ENCODE data around the gene CLASP1.

- RAMPAGE, long total RNA, result no peak
- RRBS, result 32% methylated on average over 10 of the region's 32 CpGs
PRO-cap:
- standard, result no peak
- CoPRO, capped RNA only, 2 experiments, result no peak in any of the 2 experiments
- CoPRO, capped and uncapped RNA, 2 experiments, result no peak in any of the 2 experiments
- CoPRO, uncapped RNA only, 2 experiments, result no peak in any of the 2 experiments
CAGE:
- cytosol, long polyA plus RNA, result no peak
- long polyA plus RNA, result no peak
- nucleolus, long total RNA, result no peak
- nucleus, long polyA plus RNA, result no peak
Measured at GRCh38 chr2:120465515-120466603, 119.9 kb downstream of the INHBB start.

GRCh38 chr2:120499951-120500626 is 154.2 kb downstream of the INHBB start:
- RAMPAGE, long total RNA, result no peak
- RRBS, result no CpG with 5 or more reads among the region's 11 CpGs
PRO-cap:
- standard, result no peak
- CoPRO, capped RNA only, 2 experiments, result no peak in any of the 2 experiments
- CoPRO, capped and uncapped RNA, 2 experiments, result no peak in any of the 2 experiments
- CoPRO, uncapped RNA only, 2 experiments, result no peak in any of the 2 experiments
CAGE:
- cytosol, long polyA plus RNA, result no peak
- long polyA plus RNA, result no peak
- nucleolus, long total RNA, result no peak
- nucleus, long polyA plus RNA, result no peak

- RAMPAGE, long total RNA, result no peak
- RRBS, result no CpG with 5 or more reads among the region's 30 CpGs
PRO-cap:
- standard, result no peak
- CoPRO, capped RNA only, 2 experiments, result no peak in any of the 2 experiments
- CoPRO, capped and uncapped RNA, 2 experiments, result no peak in any of the 2 experiments
- CoPRO, uncapped RNA only, 2 experiments, result no peak in any of the 2 experiments
CAGE:
- cytosol, long polyA plus RNA, result no peak
- long polyA plus RNA, result no peak
- nucleolus, long total RNA, result no peak
- nucleus, long polyA plus RNA, result no peak
Measured at GRCh38 chr2:120503585-120504578, 157.9 kb downstream of the INHBB start.

DNA sequence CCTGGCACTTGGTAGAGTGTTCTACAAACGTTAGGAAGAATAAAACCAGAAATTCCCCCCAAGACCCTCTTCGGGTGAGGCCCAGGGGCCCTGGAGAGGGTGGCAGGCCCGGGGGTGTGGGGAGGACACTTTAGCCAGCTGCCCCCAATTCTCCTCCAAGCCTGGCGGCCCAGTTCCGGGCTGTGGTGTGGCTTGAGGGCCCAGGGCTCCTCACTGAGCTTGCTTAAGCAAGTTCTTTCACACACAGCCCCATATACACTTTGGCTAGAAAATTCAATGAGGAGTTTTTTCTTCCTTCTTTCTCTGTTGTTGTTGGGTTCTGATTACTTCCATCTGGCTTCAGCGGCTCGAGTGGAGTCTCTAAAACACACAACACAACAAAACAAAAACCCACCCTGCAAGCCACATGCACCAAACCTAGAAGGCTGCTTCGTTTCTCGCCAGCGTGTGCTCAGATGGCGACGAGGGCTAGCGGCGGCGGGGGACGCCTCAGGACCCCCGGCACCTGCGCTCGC is 760 bp upstream of the GLI2 start:
- RAMPAGE, long total RNA, result no peak
- RRBS, result 5% methylated on average over 6 of the region's 19 CpGs
PRO-cap:
- standard, result no peak
- CoPRO, capped RNA only, 2 experiments, result no peak in any of the 2 experiments
- CoPRO, capped and uncapped RNA, 2 experiments, result no peak in any of the 2 experiments
- CoPRO, uncapped RNA only, 2 experiments, result no peak in any of the 2 experiments
CAGE:
- cytosol, long polyA plus RNA, result no peak
- long polyA plus RNA, result no peak
- nucleolus, long total RNA, result no peak
- nucleus, long polyA plus RNA, result no peak

GRCh38 chr2:120738706-120739036 is 3.0 kb downstream of the GLI2 start:
- RAMPAGE, long total RNA, result no peak
- RRBS, result no CpG with 5 or more reads among the region's 7 CpGs
PRO-cap:
- standard, result no peak
- CoPRO, capped RNA only, 2 experiments, result no peak in any of the 2 experiments
- CoPRO, capped and uncapped RNA, 2 experiments, result no peak in any of the 2 experiments
- CoPRO, uncapped RNA only, 2 experiments, result no peak in any of the 2 experiments
CAGE:
- cytosol, long polyA plus RNA, result no peak
- long polyA plus RNA, result no peak
- nucleolus, long total RNA, result no peak
- nucleus, long polyA plus RNA, result no peak

DNA sequence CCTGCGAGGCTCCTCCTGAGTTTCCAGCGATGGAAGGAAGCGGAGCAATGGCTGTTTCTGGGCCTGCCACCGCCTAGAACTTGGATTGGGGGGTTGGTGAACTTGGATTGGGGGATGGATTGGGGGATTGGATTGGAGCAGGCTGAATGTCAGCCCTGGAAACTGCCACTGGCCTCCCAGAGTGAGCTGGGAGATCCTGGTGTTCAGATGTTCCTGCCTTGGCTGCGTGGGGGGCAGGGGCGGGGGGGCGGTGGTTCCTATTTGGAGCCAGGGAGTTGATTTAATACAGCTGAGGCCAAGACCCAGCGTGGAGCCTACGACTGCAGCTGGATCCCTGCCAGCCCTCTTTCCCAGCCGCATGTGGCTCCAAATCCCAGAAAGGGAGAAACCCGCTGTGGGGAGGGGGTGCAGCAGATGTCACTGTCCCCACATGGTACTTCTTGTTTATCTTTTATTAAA is 111.9 kb downstream of the GLI2 start:
- RAMPAGE, long total RNA, result no peak
- RRBS, result no CpG with 5 or more reads among the region's 11 CpGs
PRO-cap:
- standard, result no peak
- CoPRO, capped RNA only, 2 experiments, result no peak in any of the 2 experiments
- CoPRO, capped and uncapped RNA, 2 experiments, result no peak in any of the 2 experiments
- CoPRO, uncapped RNA only, 2 experiments, result no peak in any of the 2 experiments
CAGE:
- cytosol, long polyA plus RNA, result no peak
- long polyA plus RNA, result no peak
- nucleolus, long total RNA, result no peak
- nucleus, long polyA plus RNA, result no peak

- RAMPAGE, long total RNA, result no peak
- RRBS, result no CpG with 5 or more reads among the region's 22 CpGs
PRO-cap:
- standard, result no peak
- CoPRO, capped RNA only, 2 experiments, result no peak in any of the 2 experiments
- CoPRO, capped and uncapped RNA, 2 experiments, result no peak in any of the 2 experiments
- CoPRO, uncapped RNA only, 2 experiments, result no peak in any of the 2 experiments
CAGE:
- cytosol, long polyA plus RNA, result no peak
- long polyA plus RNA, result no peak
- nucleolus, long total RNA, result no peak
- nucleus, long polyA plus RNA, result no peak
Measured at GRCh38 chr2:120914561-120915559, 179.2 kb downstream of the GLI2 start.

DNA sequence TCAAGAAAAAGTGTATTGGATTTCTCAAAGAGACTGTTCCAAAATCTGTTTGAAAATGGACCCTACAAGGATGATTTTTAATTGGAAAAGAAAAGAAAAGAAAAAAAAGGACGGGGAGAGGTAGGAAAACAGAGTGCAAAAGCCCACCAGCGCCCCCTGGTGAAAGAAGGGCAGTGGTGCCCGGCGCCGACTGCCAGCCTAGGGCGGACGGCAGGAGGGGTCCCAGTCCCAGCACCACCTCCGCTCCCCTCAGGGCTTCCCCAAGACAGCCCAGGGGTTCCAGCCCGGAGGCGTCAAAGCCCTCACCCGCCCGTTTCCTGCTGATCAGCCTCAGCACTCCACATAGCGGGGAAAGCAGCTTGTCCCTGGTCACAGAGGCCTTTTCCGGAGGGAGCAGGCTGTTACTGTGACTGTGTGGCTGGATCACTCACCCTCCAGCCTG is 214.0 kb downstream of the TFCP2L1 start:
- RAMPAGE, long total RNA, result no peak
- RRBS, result 20% methylated on average over 5 of the region's 14 CpGs
PRO-cap:
- standard, result no peak
- CoPRO, capped RNA only, 2 experiments, result no peak in any of the 2 experiments
- CoPRO, capped and uncapped RNA, 2 experiments, result no peak in any of the 2 experiments
- CoPRO, uncapped RNA only, 2 experiments, result no peak in any of the 2 experiments
CAGE:
- cytosol, long polyA plus RNA, result no peak
- long polyA plus RNA, result no peak
- nucleolus, long total RNA, result no peak
- nucleus, long polyA plus RNA, result no peak

DNA sequence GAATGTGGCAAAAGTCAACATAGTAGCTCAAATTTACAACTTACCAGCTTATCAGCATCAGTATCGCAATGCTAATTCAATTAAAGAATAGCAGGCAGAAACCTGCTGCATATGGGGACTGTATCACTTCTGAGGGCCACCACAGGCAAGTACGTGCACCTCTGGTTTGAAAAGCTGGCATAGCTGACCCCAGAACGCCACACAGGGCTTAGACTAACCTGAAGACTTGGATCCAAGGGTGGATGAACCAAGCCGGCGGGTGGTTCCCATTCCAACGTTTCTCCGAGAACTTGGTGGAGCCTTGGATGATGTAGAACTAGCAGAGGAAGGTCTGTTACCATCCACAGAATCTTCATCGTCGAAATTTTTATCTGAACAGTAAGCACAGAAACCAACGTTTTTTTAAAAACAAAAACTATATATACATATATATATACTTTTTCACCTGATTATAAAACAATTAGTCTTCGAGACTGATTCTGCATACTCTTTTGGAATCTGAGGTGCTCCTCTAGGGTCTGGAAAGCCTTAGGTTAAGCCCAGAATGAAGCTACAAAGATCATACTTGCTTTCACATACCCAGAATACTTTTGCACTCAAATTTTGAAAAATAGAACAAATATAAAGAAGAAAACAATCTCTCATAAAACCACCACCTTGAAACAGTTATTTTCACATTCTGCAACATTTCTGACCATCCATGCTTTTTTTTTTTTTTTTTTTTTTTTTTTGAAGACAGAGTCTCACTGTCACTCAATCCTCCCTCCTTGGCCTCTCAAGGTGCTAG is 179.5 kb downstream of the CLASP1 start:
- RAMPAGE, long total RNA, result no peak
- RRBS, result no CpG with 5 or more reads among the region's 11 CpGs
PRO-cap:
- standard, result no peak
- CoPRO, capped RNA only, 2 experiments, result no peak in any of the 2 experiments
- CoPRO, capped and uncapped RNA, 2 experiments, result no peak in any of the 2 experiments
- CoPRO, uncapped RNA only, 2 experiments, result peak in 1 of 2 experiments; most common minus-strand start position 530 of the sequence (in 1)
CAGE:
- cytosol, long polyA plus RNA, result no peak
- long polyA plus RNA, result no peak
- nucleolus, long total RNA, result no peak
- nucleus, long polyA plus RNA, result no peak

- RAMPAGE, long total RNA, result no peak
- RRBS, result no CpG with 5 or more reads among the region's 13 CpGs
PRO-cap:
- standard, result no peak
- CoPRO, capped RNA only, 2 experiments, result no peak in any of the 2 experiments
- CoPRO, capped and uncapped RNA, 2 experiments, result peak in 1 of 2 experiments; most common minus-strand start chr2:121648503 (in 1)
- CoPRO, uncapped RNA only, 2 experiments, result no peak in any of the 2 experiments
CAGE:
- cytosol, long polyA plus RNA, result no peak
- long polyA plus RNA, result no peak
- nucleolus, long total RNA, result no peak
- nucleus, long polyA plus RNA, result no peak
Measured at GRCh38 chr2:121648034-121648548, 1.2 kb downstream of the CLASP1 start.

DNA sequence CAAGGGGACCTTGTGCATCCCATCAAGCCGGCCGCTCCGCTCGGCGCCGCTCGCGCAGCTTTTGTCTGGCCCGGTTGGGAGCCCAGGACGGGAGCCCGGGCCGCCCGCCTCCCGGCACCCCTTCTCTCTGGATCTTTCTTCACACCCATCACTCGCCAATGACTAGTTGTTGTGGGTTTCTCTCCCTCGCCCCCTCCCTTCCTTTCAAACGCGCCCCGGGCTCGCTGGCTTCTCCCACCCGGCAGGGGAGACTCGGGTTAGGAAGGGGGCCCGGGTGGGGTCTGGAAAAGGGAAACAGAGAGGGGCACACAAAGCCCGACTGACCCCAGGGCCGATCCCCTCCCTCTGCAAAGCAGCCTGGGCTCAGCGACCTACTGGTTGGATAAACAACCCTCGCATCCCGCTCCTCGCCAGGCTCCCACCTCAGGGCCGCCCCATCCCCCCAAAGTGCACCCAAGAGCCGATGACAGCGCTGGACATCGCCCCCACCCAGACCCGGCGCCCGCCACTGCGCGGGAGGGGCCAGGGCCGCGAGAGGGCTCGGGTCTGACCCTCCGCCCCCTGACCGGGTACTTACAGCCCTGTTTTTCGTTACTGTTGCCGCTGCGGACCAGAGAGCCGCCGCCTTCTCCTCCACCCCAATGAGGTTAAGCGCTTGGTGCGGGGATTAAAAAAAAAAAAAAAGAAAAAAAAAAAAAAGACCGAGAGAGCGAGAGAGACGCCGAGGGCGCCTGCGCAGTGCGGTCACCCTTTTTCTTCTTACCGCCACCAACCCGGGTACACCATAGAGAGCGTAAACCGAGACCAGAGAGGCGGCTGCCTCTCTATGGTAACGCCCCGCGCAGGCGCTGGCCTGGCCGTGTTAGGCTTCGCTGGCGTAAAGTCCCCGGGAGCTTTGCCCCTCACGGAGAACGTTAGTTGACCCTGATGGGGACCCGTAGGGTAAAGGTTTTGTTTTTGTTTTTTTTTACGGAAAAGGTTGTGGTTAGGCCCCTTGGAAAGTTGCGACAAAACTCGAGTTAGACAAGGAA is at the start of gene CLASP1:
Gene CLASP1 (minus strand): TSS at position 668 of the 1,031 bp plus-strand sequence.
- RAMPAGE, long total RNA, result no peak
- RRBS, result 1% methylated on average over 18 of the region's 76 CpGs
PRO-cap:
- standard, result bidirectional peak, plus-strand start at position 350 of the sequence, minus-strand start at position 349 of the sequence; bidirectional peak, plus-strand start at position 508 of the sequence, minus-strand start at position 510 of the sequence; bidirectional peak, plus-strand start at position 854 of the sequence, minus-strand start at position 643 of the sequence
- CoPRO, capped RNA only, 2 experiments, result peak in 2 of 2 experiments; most common plus-strand start position 854 of the sequence (in 2); most common minus-strand start position 643 of the sequence (in 2)
- CoPRO, capped and uncapped RNA, 2 experiments, result peak in 1 of 2 experiments; most common plus-strand start position 832 of the sequence (in 1); most common minus-strand start position 643 of the sequence (in 1)
- CoPRO, uncapped RNA only, 2 experiments, result peak in 1 of 2 experiments; most common plus-strand start position 806 of the sequence (in 1); most common minus-strand start position 510 of the sequence (in 1)
CAGE:
- cytosol, long polyA plus RNA, result start-site peak on the minus strand centred at position 641 of the sequence, 17 bp wide, 53 and 26 reads in 2 replicates
- long polyA plus RNA, result start-site peak on the minus strand centred at position 636 of the sequence, 68 bp wide, 89 and 66 reads in 2 replicates
- nucleolus, long total RNA, result no peak
- nucleus, long polyA plus RNA, result no peak

DNA sequence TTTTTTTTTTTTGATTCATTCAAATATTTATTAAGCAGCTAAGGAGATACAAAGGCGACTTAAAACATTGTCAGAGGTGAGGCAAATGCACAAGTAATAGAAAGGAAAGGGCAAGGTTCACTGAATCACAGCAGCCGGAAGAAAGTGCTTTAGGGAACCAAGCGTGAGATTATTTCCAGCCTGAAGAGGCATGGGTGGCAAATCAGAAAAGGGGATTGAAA is 28.6 kb downstream of the NIFK start:
- RAMPAGE, long total RNA, result no peak
- RRBS, result no CpG with 5 or more reads among the region's 3 CpGs
PRO-cap:
- standard, result no peak
- CoPRO, capped RNA only, 2 experiments, result no peak in any of the 2 experiments
- CoPRO, capped and uncapped RNA, 2 experiments, result no peak in any of the 2 experiments
- CoPRO, uncapped RNA only, 2 experiments, result no peak in any of the 2 experiments
CAGE:
- cytosol, long polyA plus RNA, result no peak
- long polyA plus RNA, result no peak
- nucleolus, long total RNA, result no peak
- nucleus, long polyA plus RNA, result no peak

DNA sequence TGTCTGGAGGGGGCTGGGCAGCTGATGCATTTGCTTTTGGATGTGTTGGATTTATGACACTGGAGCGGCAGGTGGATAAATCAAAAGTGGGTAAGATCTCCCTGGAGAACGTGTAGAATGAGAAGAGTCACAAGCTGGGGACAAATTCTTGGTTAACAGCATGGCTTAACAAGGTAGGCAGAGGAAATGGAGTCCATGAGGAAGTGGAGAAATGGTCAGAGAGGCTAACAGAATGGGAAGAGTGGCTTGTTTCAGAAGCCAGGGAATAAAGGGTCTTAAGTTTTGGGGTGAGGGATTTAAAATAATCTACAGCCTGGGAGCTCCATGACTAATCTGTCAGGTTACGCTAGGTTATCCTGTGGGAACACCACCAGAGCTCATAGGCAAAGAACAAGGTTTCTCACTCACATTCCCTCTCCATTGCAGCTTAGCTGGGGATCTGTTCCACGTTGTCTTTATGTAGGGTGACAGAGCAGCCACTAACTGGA is 12.8 kb downstream of the TSN start:
- RAMPAGE, long total RNA, result no peak
- RRBS, result no CpG with 5 or more reads among the region's 4 CpGs
PRO-cap:
- standard, result no peak
- CoPRO, capped RNA only, 2 experiments, result no peak in any of the 2 experiments
- CoPRO, capped and uncapped RNA, 2 experiments, result no peak in any of the 2 experiments
- CoPRO, uncapped RNA only, 2 experiments, result peak in 1 of 2 experiments; most common plus-strand start position 299 of the sequence (in 1)
CAGE:
- cytosol, long polyA plus RNA, result no peak
- long polyA plus RNA, result no peak
- nucleolus, long total RNA, result no peak
- nucleus, long polyA plus RNA, result no peak

GRCh38 chr2:121831983-121832318 is 76.5 kb downstream of the TSN start:
- RAMPAGE, long total RNA, result no peak
- RRBS, result no CpG with 5 or more reads among the region's 5 CpGs
PRO-cap:
- standard, result no peak
- CoPRO, capped RNA only, 2 experiments, result no peak in any of the 2 experiments
- CoPRO, capped and uncapped RNA, 2 experiments, result no peak in any of the 2 experiments
- CoPRO, uncapped RNA only, 2 experiments, result no peak in any of the 2 experiments
CAGE:
- cytosol, long polyA plus RNA, result no peak
- long polyA plus RNA, result no peak
- nucleolus, long total RNA, result no peak
- nucleus, long polyA plus RNA, result no peak

- RAMPAGE, long total RNA, result no peak
- RRBS, result no CpG with 5 or more reads among the region's 8 CpGs
PRO-cap:
- standard, result no peak
- CoPRO, capped RNA only, 2 experiments, result no peak in any of the 2 experiments
- CoPRO, capped and uncapped RNA, 2 experiments, result no peak in any of the 2 experiments
- CoPRO, uncapped RNA only, 2 experiments, result no peak in any of the 2 experiments
CAGE:
- cytosol, long polyA plus RNA, result no peak
- long polyA plus RNA, result no peak
- nucleolus, long total RNA, result no peak
- nucleus, long polyA plus RNA, result no peak
Measured at GRCh38 chr2:121969072-121969709, 213.7 kb downstream of the TSN start.

DNA sequence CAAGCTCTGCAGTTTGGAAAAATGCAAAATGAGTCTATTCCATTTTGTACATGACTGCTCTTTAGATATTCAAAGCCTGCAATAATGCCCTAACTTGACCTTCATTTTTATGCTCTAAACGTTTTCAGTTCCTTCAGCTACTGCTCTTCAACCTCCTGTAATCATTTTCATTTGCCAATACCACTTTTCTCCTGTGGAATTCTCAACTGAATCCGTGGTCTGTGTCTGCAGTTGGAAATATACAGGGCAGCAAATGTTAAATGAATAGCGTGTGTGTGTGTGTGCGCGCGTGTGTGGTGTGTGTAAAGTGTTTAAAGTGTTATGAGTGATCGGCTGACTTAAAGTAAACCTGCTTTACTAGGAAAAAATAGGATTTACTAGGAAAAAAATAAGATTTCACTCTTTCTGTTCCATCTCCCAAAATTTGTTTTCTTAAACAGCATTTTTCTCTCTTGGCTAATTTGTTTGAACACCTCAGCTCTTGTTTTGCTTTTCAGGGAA is 130.1 kb downstream of the CNTNAP5 start:
- RAMPAGE, long total RNA, result no peak
- RRBS, result no CpG with 5 or more reads among the region's 7 CpGs
PRO-cap:
- standard, result no peak
- CoPRO, capped RNA only, 2 experiments, result no peak in any of the 2 experiments
- CoPRO, capped and uncapped RNA, 2 experiments, result no peak in any of the 2 experiments
- CoPRO, uncapped RNA only, 2 experiments, result no peak in any of the 2 experiments
CAGE:
- cytosol, long polyA plus RNA, result no peak
- long polyA plus RNA, result no peak
- nucleolus, long total RNA, result no peak
- nucleus, long polyA plus RNA, result no peak

- RAMPAGE, long total RNA, result no peak
- RRBS, result no CpG with 5 or more reads among the region's 9 CpGs
PRO-cap:
- standard, result no peak
- CoPRO, capped RNA only, 2 experiments, result no peak in any of the 2 experiments
- CoPRO, capped and uncapped RNA, 2 experiments, result no peak in any of the 2 experiments
- CoPRO, uncapped RNA only, 2 experiments, result no peak in any of the 2 experiments
CAGE:
- cytosol, long polyA plus RNA, result no peak
- long polyA plus RNA, result no peak
- nucleolus, long total RNA, result no peak
- nucleus, long polyA plus RNA, result no peak
Measured at GRCh38 chr2:125664859-125665527, 991.0 kb upstream of the GYPC start.

DNA sequence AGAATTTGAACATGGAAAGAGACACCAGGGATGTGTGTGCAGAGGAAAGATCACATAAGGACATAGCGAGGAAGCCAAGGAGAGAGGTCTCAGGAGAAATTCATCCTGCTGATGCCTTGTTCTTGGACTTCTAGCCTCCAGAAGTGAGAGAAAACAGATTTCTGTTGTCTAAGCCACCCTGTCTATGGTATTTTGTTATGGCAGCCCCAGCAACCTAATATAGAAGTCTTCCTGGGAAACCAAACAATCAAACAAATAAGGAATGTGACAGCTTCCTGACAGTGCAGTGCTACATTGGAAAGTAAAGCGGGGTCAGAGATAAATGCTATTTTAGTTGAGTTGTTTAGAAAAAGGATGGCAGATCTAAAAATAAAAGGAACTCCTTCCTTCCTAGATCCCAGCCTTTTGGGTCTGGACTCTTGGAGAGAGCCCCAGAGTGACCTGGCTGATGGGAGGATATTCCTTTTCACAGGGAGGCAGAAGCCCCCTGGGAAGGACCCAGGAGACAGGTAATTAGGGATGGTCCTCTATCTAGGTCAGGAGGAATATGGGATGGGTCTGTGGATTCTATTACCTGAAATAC is 443.2 kb upstream of the GYPC start:
- RAMPAGE, long total RNA, result no peak
- RRBS, result no CpG with 5 or more reads among the region's 2 CpGs
PRO-cap:
- standard, result no peak
- CoPRO, capped RNA only, 2 experiments, result no peak in any of the 2 experiments
- CoPRO, capped and uncapped RNA, 2 experiments, result no peak in any of the 2 experiments
- CoPRO, uncapped RNA only, 2 experiments, result no peak in any of the 2 experiments
CAGE:
- cytosol, long polyA plus RNA, result no peak
- long polyA plus RNA, result no peak
- nucleolus, long total RNA, result no peak
- nucleus, long polyA plus RNA, result no peak